ENCODE data around the genes THEM5, LCE2A, SPRR3 and PGLYRP3.

DNA sequence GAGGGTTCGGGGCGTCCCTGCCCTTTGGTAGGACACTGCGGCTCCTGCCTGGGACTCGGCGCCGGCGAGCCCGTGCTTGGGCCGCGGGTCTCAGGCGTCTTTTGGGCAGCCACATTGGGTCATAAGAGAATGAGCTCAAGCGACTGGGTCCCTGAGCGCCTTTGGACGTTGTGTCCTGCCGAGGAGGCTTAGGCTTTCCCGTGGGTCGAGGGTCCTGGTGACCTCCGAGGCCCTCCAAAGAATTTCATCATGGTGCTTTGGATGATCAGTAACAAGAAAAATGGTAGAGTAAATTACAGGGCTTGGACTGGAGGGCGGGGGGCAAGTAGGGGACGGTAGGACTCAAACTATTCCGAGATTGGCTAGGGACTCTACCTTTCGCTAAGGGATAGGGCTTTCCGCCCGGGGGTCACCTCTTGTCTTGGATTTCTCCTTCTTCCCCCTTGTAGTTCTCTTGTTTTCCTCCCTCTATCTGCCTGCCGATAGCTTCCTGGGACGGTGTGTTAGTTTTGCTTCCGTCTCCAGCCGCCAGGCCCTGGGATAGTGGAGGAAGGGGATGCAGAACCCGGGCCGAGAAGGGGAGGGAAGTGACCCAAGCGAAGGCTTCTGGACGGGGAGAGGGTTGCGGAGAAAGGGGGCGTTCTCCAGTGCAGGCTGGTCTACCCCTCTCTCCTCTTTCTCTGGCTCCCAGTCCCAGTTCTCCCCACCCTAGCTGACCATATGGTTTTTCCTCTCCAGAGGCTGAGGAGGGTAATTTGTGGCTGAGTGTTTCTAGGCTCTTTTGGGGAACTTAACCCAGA is 718 bp downstream of the TUFT1 start:
- PRO-cap: bidirectional peak, plus-strand start at position 88 of the sequence, minus-strand start at position 103 of the sequence; bidirectional peak, plus-strand start at position 158 of the sequence, minus-strand start at position 172 of the sequence; unidirectional peak, minus-strand start at position 545 of the sequence

GRCh38 chr1:151568784-151569168 is 28.7 kb downstream of the TUFT1 start:
- PRO-cap: no peak

GRCh38 chr1:151611239-151611670 is 595 bp upstream of the SNX27 start:
- PRO-cap: no peak

- PRO-cap: bidirectional peak, plus-strand start at chr1:151717500, minus-strand start at chr1:151717549; bidirectional peak, plus-strand start at chr1:151717740, minus-strand start at chr1:151717718
Measured at GRCh38 chr1:151717372-151717908, 837 bp upstream of the CELF3 start.

- PRO-cap: bidirectional peak, plus-strand start at chr1:151790945, minus-strand start at chr1:151790488; bidirectional peak, plus-strand start at chr1:151791105, minus-strand start at chr1:151791247; bidirectional peak, plus-strand start at chr1:151791433, minus-strand start at chr1:151791459; bidirectional peak, plus-strand start at chr1:151791597, minus-strand start at chr1:151791548
Measured at GRCh38 chr1:151790613-151791688, 651 bp upstream of the TDRKH start.

DNA sequence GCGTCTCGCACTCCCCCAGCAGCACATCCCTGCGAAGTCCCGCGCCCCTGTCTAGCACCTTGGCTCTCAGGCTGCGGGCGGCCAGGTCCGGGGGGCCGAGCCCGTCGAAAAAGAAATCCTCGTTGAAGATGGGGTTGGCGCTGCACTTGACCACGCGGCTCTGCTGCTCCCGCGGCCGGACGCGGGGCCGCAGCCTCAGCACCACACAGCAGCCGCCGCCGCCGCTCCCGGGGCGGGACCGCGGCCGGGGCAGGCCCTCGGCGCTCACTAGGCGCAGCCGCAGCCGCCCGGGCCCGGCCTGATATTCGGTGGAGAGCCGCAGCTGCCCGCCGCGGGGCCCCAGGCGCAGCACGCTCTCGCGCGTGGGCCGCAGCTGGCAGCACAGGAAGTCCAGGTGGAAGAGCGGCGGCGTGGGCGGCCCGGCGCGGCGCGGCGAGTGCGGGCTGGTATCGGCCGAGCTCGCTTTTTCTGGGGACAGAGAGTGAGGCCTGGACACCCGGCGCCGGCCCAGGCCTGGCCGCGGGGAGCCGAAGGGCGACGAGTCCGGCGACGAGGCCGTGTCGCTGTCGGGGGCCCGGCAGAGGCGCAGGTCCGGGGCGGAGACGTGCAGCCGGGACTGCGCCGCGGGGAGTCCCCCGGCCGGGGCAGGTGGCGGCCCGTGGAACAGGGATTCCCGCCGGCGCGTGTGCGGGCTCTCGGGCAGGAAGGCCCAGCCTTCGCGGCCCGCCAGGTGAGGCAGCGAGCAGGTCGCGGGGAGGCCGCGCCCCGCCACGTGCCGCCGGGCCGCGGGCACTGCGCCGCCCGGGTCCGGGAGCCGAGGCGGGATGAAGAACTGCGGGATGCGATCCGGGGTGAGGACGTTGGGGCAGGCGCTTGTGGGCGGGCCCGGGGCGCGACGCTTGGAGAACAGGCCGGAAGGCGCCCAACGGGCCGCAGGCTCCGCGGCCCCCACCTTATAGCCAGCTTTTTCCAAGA is 1.3 kb downstream of the C2CD4D start:
- PRO-cap: no peak

DNA sequence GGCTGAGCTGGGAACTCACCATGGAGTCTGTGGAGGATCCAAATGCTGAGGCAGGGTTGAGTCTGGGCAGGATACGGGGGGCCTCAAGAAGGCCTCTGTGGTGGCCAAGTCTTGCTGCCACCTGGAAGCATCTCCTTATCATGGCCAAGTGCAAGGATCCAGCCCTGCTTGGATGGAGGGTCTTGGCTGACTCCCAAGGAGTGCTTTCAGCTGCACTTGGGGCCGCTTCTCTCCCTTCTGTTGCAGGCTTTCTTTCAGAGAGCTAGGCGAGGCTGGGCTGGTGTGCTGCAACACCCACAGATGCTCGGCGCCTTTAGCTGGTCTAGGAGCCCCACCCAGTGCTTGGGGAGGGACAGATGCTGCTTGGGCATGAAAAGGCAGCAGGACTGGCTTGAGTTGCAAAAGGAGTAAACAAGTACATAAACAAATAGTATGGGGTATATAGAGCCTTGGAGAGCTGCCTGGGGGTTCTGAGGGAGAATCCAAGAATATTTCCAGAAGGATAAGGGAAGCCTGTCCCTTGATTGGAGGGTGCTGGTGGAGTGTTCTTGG is at the start of gene THEM5:
THEM5 (minus strand) TSS at position 289 of the 552 bp plus-strand sequence.
- PRO-cap: no peak

GRCh38 chr1:152035845-152036228 is 967 bp downstream of the S100A11 start:
- PRO-cap: unidirectional peak, minus-strand start at chr1:152035976

GRCh38 chr1:152698015-152698502 is at the start of gene LCE2A:
LCE2A (plus strand) TSS chr1:152698345.
- PRO-cap: no peak

DNA sequence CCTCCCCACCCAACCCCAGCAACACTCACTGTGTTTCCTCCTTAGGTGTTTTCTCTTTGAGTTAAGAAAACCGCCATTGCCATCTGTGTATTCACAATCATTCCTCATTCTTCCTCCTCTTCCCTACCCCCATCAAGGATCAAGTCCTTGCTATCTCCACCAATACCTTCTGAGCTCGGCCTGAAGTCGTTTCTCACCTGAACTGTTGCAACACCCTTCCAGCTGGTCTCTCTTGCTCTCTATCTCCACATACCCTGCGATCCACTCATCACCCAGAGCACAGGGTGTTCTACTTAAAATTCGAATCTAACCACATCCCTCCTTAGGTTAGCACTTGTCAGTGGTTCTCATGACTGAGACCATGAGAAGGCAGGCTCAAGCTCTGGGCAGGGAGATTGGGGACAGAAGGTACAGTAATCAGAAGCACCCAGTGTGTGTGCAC is 4.5 kb downstream of the IVL start:
- PRO-cap: no peak

DNA sequence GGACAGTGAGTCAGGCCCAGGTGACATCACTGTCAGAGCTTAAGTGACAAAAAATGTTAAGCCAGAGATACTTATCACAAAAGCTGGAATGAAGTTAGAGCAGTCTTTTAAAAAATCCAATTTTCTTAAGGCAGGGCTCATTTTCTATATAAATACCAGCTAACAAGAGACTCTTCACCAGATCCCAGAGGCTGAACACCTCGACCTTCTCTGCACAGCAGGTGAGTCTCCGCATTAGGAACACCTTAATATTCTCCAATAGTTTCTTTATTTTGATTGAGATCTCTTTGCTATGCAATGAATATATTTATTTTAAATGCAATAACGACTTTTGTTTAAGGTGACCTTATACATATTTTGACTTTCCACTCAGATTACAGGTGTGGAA is at the start of gene SPRR3:
SPRR3 (plus strand) TSS at position 177 of the 388 bp plus-strand sequence.
- PRO-cap: no peak

GRCh38 chr1:153141023-153141671 is 9.5 kb downstream of the SPRR2G start:
- PRO-cap: no peak

DNA sequence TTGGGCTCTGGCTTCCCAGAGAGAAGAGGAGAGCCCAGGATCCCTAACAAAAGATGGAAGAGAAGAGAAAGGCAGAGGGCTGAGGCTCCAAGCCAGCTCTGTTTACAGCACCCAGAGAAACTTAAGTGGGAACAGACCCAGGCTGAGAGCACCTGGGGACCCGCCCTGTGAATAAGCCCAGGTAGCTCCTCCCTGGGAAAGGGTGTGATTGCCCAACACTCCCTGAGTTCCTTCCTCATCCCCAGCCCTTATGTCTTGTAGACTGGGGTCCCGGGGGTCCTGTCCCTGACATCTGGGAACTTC is at the start of gene PGLYRP3:
PGLYRP3 (minus strand) TSS at position 126 of the 303 bp plus-strand sequence.
- PRO-cap: no peak

GRCh38 chr1:153488579-153488876 is 28.1 kb upstream of the S100A7 start:
- PRO-cap: no peak

DNA sequence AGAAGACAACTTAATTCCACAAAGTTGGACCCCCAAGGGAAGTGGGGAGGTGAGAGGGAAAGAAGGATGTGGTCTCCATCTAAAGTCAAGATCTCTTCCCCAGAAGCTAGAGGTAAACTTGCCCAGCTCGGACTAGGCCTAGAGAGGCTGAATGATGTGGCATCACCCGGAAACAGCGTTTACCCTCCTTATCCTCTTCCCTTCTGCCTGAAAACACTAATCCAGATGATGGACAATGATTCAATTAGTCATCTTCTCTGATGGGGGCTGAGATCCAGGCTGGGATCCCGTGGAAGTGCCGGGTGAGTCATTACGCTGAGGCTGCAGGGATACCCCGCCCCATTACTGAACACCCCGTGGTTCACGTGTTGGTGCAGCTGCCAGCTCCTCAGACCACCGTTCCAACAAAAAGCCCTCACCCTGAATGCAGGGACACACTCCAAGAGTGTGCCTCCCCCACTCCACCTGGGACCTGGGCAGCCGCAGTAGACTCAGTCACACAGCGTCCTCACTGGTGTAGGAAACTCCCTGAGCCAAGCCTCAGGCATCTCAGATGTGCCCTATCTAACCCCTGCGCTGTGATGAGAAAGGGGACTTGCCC is 2.1 kb downstream of the S100A6 start:
- PRO-cap: no peak

- PRO-cap: no peak
Measured at GRCh38 chr1:153542804-153543434, 2.2 kb upstream of the S100A5 start.

DNA sequence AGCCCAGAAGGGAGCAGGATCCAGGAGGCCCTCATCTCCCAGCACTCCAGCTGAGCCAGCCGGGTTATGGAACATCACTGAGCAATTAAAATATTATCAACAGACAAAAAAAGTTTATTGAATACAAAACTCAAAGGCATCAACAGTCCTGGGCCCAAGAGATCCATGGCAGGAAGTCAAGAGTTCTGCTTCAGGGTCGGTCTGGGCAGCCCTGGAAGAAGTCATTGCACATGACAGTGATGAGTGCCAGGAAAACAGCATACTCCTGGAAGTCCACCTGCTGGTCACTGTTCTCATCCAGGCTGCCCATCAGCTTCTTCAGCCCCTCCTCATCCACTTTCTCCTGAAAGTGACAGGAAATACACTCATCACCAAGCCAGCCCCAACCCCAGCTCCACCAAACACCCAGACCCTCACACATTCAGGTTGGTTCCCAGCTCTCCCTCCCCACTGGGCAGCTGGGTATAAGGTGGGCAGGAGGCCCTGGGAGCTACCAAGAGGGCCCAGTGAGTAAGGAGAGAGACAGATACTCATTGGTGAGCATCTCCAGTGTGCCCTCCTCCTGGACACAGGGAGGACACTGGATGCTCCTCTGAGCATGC is 4.3 kb downstream of the S100A2 start:
- PRO-cap: no peak

GRCh38 chr1:153563709-153564057 is 2.0 kb downstream of the S100A2 start:
- PRO-cap: no peak

DNA sequence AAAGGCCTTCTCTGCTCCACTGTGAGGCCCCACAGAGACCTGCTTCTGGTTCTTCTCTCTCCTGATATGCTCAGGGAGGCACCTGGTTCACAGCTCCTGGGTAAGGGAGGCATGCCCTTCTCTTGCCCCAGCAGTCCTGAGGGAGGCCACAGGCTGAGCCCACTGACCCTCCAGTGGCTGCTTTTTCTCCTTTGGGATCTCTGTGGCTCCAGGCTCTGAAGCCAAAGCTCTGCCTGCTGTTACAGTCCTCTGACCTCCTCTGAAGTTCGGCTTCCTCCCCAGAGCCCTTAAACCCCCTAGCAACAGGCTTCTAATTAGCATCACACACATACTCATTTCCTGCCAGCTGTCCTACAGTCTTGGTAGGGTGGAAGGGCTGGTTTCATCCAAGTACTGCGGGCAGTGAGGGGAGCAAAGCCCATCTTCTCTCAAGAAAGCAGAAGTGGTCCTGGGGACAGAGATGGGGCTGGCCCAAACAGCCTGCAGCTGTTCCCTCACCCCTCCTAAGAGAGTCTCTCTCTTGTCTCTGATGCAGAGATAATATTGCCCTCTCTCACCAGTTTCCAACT is 14.2 kb downstream of the S100A16 start:
- PRO-cap: no peak

- PRO-cap: no peak
Measured at GRCh38 chr1:153685746-153686460, 7.4 kb downstream of the NPR1 start.